Colon Carcinoma Metastatic in the Brain (tissue), 2 donors: ENCODE measurements around a stretch of chr2.

DNA sequence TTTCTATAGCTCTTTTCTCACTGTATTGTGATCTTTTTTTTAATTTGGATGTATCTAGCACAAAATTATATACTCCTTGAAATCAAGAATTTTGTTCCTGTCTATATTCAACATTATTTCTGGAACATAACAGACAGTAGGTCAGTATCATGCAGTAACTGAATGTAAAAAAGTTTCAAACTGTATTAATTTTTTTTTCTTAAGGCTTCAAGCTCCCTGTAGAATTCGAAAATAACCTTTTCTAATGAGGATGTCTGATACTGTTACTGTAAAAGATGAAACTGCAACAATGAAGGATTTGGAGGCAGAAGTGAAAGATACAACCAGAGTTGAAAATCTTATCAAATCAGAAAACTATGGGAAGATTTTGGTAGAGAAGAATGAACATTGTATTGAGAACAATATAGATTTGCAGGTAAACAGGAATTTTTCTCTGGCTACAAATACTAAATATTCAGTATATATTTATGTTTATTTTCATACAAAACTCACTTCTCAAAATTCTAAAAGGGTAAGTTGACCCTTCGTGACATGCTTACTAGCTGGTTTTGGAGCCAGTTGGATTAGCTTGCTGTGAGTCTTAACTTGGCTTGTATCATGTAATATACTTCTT lies 73.4 kb downstream of the R3HDM1 start:
- PRO-cap, 2 experiments = no peak in any of the 2 experiments

DNA sequence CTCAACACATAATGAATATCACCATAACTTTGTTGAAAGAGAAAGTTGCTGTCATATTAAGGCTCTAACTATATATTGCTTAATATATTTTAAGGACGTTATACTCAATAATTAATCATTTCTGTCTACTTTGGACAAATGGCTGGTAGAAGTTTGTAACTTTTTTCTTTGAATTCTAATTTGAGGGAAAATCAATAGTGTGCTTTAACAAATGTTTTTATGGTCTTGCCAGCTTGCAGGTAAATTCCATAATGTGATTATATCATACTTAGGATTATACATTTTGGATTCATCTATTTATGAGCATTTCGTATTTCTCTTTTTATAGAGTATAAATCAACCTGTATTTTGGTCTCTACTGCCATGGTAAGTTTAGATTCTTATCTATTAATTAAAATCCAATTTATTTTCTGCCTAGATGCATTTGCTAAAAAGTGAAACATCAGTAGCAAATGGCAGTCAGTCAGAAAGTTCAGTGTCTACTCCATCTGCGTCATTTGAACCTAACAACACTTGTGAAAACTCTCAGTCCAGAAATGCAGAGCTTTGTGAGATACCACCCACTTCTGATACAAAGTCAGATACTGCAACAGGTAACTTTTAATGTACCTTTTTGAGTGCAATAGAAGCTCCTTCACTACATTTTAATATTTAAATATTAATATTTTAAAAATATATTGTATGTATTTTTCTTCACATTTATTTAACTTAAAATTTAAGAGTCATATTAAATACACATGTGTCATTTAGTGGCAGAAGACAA lies 13.6 kb downstream of the UBXN4 start:
- PRO-cap, 2 experiments = no peak in any of the 2 experiments

DNA sequence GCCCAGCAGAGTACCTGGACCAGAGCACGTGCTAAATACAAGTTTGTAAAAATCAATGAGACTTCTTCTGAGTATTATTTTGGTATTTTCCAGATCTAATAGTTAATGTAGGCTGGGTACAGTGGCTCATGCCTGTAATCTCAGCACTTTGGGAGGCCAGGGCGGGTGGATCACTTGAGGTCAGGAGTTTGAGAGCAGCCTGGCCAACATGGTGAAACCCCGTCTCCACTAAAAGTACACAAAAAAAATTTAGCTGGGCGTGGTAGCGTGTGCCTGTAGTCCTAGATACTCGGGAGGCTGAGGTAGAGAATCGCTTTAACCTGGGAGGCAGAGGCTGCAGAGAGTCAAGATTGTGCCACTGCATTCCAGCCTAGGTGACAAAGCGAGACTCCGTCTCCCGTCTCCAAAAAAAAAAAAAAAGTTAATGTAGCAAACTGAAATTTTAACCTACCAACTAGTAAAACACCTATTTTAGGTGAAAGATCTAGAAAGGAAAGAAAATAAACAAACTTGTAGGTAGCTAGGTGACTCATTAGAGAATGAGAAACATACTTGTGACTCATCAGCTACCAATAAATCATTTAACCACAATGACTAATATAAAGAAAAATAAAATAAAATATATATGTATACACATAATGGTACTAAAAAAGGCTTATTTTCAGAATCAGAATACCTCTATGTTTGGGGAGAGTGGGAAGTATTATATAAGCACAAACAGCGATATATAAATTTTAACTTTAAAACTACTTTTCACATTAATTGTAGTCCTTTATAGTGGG lies 36.8 kb downstream of the DARS1 start:
- PRO-cap, 2 experiments = no peak in any of the 2 experiments

DNA sequence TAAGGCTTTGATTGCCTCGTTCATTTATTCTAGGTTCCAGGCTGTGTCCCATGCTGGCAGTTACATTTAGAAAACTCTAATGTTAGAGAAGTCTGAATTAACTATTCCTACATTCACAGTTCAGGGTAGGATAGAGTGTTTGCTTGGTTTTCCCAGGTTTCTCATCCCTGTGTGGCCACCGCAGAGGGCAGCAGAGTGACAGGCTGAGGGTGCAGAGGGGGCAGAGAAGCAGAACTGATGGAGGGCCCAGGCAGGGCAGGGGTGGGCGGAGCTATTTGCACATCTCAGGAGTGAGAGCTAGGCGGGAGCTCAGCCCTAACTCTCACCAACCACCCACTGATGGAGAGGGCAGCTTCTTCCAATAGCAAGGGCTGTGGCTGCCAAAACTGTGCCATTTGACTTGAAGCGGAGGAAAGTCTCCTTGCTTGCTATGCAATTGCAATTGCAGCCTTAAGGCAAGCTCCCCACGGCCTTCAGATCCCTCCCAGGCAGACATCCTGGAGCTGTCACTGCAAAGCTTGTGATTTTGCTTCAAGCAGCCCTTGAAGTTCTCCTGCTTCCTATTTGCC lies 11.9 kb upstream of the DARS1 start:
- PRO-cap, 2 experiments = no peak in any of the 2 experiments

GRCh38 chr2:136114249-136114898 lies 3.6 kb downstream of the CXCR4 start:
- PRO-cap, 2 experiments = no peak in any of the 2 experiments

GRCh38 chr2:136123948-136124360 lies 6.0 kb upstream of the CXCR4 start:
- PRO-cap, 2 experiments = no peak in any of the 2 experiments

- PRO-cap, 2 experiments = no peak in any of the 2 experiments
Measured at GRCh38 chr2:136232746-136233247, 114.8 kb upstream of the CXCR4 start.

DNA sequence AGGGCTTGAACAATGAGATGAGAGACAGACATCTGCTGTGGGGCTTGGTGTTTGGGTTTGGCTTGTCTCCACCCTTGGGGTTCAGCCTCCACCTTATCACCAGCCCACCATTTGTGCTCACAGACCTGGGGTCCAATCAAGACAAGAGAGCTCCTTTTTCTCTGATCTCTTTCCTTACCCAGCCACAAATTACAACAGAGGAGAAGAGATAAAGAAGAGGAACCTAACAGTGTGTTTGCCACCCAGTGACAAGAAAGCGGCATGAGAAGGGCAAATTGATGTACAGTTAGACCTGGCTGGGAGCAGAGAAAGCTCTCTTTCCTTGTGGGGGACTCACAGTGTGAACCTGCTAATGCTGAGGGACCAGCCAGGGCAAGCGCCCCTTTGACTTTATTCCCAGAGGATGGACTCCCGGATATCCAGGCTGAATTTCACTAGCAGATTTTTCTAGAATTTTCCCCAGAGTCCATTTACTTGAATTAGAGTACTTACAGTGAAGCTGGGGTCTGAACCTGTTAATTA lies 204.6 kb upstream of the CXCR4 start:
- PRO-cap, 2 experiments = no peak in any of the 2 experiments

- PRO-cap, 2 experiments = no peak in any of the 2 experiments
Measured at GRCh38 chr2:136376668-136377281, 258.8 kb upstream of the CXCR4 start.

- PRO-cap, 2 experiments = no peak in any of the 2 experiments
Measured at GRCh38 chr2:138501034-138501330, 588 bp upstream of the SPOPL start.

DNA sequence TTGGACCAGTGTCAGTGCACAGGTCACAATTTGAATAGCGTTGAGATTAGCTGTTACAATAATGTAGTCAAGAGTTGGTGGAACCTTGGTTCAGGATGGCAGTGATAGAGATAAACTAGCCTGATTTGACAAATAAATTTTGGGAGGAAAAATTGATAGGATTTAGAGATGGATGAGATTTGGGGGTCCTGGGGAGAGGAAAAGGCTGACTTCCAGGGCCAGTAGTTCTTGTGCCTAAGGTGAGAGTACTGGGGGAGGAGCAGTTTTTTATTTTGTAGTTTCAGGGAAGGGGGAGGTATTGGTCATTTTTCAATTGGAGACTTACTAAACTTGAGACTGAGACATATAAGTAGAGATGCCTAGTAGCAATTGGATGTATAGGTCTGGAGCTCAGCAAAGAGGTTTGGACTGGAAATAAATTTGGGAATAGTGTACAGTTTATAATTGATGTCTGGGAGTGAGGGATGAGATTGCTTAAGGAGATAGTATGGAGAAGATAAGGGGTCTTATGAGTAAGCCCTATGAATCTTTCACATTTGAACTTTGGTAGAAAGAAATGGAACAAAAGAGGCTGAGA lies 4.9 kb downstream of the SPOPL start:
- PRO-cap, 2 experiments = no peak in any of the 2 experiments

GRCh38 chr2:142750721-142751428 lies 126.6 kb upstream of the KYNU start:
- PRO-cap, 2 experiments = no peak in any of the 2 experiments

DNA sequence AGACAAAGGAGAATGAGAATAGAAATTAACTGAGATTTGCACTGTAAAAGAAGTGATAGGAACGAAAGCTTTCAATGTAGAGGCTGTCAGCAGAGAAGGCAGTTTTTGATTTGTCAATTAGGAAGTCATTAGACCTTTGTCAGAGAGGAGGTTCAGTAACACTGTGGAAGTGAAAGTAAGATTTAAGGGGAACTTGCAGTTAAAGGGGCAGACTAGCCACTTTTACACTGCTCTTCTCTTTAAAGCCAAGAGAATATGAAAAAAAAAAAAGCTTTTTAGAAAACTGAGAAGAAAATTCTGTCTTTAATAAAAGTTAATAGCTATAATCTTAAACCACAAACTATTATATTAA lies 11.5 kb upstream of the KYNU start:
- PRO-cap, 2 experiments = no peak in any of the 2 experiments

DNA sequence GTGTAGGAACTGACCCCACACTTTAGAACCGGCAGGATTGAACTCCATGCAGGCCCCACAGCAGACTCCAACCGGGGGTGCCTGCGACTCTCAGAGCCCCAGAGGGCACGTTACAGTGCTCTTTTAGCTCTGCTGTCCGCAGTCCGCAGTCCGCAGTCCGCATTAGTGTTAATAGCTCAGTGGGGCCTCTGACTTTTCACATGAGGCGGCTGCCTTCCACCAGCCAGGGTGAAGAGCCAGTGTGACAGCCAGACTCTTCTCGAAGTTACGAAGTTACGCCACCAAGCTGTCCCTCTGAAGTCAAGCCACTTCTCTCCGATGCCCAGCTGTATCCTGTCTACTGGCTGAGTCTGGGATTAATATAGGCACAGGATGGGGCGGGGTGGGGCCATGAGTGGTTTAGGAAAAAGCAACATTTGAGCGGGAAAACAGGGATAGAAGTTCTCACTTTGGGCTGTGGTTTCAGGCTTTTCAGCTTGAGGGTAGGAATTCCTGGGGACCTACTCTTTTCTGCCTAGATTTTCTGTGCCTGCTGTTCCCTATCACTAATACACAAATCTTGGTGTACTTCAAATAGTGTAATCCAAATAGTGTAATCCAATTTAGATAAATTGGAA lies 102.5 kb upstream of the ARHGAP15 start:
- PRO-cap, 2 experiments = no peak in any of the 2 experiments

GRCh38 chr2:143070820-143071200 lies 58.4 kb upstream of the ARHGAP15 start:
- PRO-cap, 2 experiments = no peak in any of the 2 experiments

DNA sequence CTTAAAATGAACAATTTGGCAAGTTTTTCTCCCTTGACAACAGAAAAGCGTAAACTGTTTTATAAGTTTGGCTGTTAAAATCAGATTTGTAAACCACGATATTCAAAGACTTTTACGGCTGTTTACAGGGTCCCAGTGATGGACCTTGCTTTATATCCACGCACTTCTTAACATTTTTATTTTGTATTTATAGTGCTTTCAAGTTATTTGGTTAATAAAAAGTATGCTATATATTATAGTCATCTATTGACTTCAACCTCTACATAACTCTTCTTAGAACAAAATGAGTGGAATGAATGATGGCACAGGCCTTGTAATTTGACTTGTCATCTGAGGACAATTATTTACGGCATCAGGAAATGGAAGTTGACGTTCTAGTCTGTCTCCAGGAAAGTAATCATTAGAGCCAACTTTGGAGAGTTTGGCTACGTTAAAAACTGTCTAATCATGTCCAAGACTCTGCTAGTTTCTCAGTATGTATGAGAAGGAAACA lies 353.4 kb downstream of the ARHGAP15 start:
- PRO-cap, 2 experiments = no peak in any of the 2 experiments

GRCh38 chr2:143845085-143845479 lies 487.2 kb downstream of the GTDC1 start:
- PRO-cap, 2 experiments = no peak in any of the 2 experiments

GRCh38 chr2:144140859-144141504 lies 191.3 kb downstream of the GTDC1 start:
- PRO-cap, 2 experiments = no peak in any of the 2 experiments

GRCh38 chr2:144349480-144350002 lies 17.2 kb upstream of the GTDC1 start:
- PRO-cap, 2 experiments = no peak in any of the 2 experiments

- PRO-cap, 2 experiments = no peak in any of the 2 experiments
Measured at GRCh38 chr2:144358704-144359442, 26.6 kb upstream of the GTDC1 start.